ENCODE measurements around the genes SEC22B and FAM72B.

GRCh38 chr1:119604972-119605419 lies 43.1 kb downstream of the ZNF697 start:
- PRO-cap, 2 experiments, result no peak in any of the 2 experiments

DNA sequence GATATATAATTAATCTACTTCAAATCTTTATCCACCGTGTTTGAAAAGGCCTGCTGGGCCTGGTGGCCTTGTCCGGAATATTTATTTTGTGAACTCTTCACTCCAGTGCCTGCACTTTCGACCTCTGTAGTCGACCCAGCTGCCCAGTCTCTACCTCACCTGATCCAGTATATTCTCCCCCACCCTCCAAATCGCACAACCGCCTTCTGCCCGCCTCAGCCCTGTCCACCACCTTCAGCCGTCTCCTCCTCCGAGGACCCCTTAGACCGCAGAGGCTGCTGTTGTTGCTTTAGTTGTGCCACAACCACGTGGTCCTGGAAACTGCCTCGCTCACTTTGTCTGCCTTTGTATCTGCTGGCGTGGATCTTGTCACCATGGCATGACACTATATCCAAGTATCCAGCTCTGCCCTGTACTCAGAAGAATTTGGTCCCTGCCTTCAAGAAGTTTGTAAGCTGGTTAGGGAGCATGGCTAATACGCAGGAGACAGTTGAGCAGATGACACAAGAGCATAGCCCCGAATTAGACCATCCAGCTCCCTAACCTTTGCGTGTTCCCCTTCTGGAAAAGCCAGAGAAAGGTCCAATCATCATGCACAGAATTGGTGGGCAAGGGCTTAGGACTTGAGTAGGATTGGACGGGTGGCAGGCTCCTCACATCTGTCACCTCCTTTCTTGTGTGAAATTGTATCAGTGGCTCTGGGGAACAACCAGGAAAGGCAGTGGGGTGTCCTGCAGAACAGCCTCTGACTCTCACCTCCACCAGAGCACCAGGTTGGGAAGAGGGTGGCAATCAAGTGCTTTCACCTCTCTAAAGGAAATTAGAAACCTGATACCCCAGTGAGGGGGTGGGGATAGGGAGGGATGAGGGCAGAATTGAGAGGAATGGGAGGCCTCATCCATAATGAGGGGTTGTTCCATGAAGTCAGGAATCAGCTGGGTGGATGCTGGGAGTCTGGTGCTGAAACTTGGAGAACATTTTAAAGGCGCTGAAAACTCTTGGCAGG lies 1.6 kb downstream of the PHGDH start:
- PRO-cap, 2 experiments, result peak in 2 of 2 experiments; most common minus-strand start position 83 of the sequence (in 2)

- PRO-cap, 2 experiments, result no peak in any of the 2 experiments
These were observed 3.0 kb downstream of the HMGCS2 start for GRCh38 chr1:119765672-119766087.

GRCh38 chr1:119772772-119773290 lies 4.1 kb upstream of the HMGCS2 start:
- PRO-cap, 2 experiments, result no peak in any of the 2 experiments

GRCh38 chr1:119921560-119922045 lies 25.3 kb upstream of the ADAM30 start:
- PRO-cap, 2 experiments, result no peak in any of the 2 experiments

DNA sequence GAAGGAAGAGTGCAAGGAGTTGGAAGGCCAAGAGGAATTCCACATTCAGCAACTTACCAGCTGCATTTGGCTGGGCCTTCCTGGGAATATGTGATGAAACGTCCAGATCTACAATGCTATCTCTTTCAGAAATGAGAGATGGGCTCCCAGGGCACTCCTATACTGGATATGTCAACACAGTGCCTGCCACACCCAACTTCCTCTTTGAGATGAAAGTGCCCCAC lies 31.0 kb upstream of the NOTCH2 start:
- PRO-cap, 2 experiments, result no peak in any of the 2 experiments

GRCh38 chr1:120175744-120176831 lies at the start of gene SEC22B:
Gene SEC22B (minus strand): TSS chr1:120176520.
- PRO-cap, 2 experiments, result peak in 2 of 2 experiments; most common plus-strand start chr1:120176593 (in 2); most common minus-strand start chr1:120176520 (in 2)

DNA sequence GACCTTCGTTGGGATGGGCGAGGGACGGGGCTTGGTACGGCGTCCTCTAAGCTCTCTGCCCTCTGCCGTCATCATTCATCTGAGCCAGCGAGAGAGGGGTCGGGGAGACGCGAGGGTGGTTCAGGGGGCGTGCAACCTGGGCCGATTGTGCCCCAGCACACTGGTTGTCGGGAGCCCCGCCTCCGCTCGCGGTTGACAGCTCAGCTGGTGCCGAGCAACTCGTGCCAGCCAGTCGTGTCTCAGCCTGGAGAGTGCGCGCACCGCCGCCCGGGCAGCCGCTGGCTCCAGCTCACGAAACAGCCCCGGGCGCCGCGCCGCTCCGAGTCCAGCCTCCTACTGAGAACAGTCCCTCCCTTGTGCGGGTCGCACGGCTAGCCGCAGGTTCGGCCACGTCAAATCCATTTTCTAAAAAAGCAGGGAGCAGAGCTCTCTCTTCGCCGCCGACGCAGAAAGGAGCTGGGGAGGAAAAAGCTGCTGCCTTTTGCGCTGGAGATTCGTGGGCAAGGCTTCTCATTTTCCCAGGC lies 56.5 kb upstream of the SEC22B start:
- PRO-cap, 2 experiments, result no peak in any of the 2 experiments

DNA sequence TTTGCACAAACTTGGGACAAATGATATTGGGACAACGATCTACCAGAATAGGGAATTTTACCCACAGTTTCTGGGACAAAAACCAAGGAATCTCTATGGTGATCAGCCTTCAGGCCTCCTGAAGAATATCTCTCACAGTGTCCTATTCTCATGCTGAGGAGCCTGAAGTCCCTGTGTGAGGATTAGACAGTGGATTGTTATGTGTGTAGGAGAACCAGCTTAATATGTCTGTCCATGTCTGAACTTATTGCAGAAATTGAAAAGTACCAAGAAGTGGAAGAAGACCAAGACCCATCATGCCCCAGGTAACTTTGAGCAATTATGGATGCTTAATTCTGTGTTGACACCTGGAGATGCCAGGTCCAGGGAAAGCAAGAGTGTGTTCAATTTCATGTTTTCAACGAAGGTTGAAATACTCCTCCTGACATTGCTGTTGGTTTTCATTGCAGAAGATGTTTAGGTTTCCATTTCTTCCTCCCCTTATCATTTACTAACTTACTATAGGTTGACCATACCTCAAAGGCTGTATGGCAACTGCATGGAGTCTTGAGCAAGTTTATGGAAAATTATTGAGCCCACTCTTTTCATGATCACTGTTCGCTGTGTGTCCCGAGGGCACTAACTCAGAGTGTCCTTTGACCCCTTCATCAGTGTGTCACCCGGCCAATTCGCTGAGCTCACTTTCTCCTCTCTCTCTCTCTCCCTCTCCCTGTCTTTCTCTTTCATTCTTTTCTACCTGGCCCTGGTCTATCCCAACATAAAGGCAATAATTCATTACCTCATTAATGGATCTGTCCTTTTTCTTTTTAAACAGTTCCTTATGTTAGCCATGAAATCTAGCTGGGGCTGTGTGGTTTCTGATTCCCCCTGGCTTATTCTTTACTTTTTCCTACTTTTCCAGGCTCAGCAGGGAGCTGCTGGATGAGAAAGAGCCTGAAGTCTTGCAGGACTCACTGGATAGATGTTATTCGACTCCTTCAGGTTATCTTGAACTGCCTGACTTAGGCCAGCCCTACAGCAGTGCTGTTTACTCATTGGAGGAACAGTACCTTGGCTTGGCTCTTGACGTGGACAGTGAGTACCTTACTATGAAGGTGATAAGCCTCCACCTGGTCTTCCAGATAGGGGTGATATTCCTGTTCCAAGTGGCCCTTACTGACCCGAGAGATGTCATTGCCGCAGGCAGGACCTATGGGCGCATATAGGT lies 47.5 kb downstream of the NBPF8 start:
- PRO-cap, 2 experiments, result no peak in any of the 2 experiments

- PRO-cap, 2 experiments, result no peak in any of the 2 experiments
These were observed 116.8 kb downstream of the NBPF8 start for GRCh38 chr1:120531647-120532110.

DNA sequence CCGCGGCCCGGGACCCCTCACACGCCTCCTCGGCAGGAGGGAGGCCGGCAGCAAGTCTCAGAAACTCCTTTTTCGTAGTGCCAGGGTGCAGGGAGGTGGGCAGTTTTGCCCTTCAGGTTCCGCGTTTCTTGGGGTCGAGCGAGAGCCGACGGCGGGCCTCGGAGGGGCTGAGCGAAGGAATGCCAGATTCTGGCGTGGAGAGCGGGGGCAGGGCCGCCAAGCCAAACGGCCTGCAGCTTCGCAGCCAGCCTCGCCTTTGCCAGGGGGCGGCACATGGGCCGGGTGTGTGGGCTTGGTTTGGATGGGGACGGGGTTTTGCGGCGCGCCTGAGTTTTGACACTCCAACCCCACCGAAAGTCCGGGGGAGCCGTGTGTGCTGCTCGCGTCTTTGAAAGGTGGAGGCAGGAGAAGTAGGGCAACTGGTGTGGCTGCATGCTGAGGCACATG lies 743 bp downstream of the NOTCH2NLR start:
- PRO-cap, 2 experiments, result no peak in any of the 2 experiments

DNA sequence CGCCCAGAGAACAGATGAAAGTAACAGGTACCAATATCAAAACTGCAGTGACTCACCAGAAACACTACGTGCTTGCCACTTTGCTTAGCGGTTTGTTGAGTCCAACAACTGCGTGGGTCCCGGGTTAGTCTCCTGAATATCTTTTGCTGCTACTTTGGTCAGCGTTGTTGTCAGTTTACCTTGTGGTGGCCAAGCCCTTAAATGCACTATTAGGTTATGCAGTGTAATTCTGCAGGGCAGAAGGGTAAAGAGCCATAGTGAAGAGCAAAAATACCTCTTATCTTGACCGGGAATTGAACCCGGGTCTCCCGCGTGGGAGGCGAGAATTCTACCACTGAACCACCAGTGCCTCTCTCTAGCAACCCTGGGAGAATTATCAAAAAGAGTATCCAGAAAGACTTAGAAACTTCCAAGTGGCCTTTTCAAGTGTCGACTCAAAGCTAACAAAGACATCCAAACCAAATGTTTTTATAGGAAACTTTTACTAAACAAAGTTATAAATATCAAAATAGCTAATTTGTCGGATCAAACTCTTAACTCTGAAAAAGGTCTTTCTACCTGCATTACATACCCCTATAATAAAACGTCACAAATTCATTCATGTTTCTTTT lies 127.1 kb downstream of the PPIAL4A start:
- PRO-cap, 2 experiments, result no peak in any of the 2 experiments

DNA sequence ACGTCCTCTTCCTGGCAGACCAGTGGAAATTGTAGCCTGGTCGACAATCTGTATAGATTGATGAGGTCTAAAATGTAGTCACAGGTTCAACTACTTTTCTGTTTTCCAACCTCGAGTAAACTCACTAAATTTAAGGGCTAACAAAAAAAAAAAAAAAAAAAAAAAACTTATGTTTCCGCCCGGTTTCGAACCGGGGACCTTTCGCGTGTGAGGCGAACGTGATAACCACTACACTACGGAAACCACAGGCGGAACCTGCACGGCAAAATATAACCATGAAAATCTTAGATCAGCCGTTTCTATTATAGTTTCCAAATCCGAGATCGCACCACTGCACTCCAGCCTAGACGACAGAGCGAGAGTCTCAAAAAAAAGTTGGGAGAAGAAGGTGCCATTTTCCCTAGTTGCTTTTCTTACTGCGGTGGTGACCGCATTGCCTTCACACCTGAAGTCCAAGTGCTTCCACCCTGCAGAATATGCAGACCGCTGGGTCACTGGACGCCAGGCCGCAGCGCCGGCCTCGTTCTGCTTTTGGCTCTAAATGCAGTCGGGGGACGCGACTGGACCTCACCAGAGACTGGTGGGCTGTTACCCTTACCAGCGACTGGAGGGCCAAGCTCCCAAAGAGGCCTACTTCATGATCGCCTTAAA lies 131.1 kb downstream of the PPIAL4A start:
- PRO-cap, 2 experiments, result no peak in any of the 2 experiments

GRCh38 chr1:121183708-121184458 lies at the start of gene FAM72B:
Gene FAM72B (minus strand): TSS chr1:121184340.
- PRO-cap, 2 experiments, result no peak in any of the 2 experiments

- PRO-cap, 2 experiments, result peak in 2 of 2 experiments; most common minus-strand start chr1:121522153 (in 2)
These were observed 337.1 kb downstream of the SRGAP2C start for GRCh38 chr1:121521967-121522246.

DNA sequence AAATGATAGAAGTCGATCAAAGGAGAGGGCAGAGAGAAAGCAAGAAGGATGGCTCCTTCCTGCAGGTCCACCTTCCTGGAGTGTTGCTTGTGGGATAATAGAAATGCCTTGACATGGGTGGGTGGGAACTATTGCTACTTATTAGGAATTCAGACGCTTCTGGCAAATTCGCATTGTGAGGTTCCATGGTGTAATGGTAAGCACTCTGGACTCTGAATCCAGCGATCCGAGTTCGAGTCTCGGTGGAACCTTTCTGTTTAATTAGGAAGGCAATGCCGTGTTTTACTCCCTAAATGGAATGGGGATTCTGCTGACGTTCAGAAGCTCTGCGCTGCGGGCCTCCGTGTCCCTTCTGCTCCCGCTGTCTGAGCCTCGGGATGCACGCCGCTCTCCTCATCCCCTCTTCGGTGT lies 214.5 kb downstream of the H3-7 start:
- PRO-cap, 2 experiments, result no peak in any of the 2 experiments

DNA sequence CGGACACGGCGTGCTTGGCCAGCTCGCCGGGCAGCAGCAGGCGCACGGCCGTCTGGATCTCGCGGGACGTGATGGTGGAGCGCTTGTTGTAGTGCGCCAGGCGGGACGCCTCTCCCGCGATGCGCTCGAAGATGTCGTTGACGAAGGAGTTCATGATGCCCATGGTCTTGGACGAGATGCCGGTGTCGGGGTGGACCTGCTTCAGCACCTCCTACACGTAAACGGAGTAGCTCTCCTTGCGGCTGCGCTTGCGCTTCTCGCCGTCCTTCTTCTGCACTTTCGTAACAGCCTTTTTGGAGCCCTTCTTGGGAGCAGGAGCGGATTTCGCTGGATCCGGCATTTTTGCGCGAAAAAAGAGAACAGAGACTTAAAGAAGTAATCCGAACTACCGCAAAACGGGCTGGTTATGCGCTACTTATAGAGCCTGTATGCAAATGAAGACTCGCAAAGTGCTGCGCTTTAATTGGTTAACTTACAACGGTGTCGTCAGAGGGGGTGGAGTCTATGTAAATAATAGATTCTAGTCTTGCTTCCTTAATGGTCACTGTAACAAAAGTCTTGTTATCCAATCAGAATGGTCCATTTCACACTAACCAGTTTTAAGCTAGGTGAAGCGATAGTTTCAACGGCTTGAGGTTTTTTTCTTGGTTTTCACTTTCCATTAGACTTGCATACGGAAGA lies 1.4 kb downstream of the H3-7 start:
- PRO-cap, 2 experiments, result no peak in any of the 2 experiments

GRCh38 chr1:143972410-143972780 lies 609 bp upstream of the FAM72C start:
- PRO-cap, 2 experiments, result no peak in any of the 2 experiments

DNA sequence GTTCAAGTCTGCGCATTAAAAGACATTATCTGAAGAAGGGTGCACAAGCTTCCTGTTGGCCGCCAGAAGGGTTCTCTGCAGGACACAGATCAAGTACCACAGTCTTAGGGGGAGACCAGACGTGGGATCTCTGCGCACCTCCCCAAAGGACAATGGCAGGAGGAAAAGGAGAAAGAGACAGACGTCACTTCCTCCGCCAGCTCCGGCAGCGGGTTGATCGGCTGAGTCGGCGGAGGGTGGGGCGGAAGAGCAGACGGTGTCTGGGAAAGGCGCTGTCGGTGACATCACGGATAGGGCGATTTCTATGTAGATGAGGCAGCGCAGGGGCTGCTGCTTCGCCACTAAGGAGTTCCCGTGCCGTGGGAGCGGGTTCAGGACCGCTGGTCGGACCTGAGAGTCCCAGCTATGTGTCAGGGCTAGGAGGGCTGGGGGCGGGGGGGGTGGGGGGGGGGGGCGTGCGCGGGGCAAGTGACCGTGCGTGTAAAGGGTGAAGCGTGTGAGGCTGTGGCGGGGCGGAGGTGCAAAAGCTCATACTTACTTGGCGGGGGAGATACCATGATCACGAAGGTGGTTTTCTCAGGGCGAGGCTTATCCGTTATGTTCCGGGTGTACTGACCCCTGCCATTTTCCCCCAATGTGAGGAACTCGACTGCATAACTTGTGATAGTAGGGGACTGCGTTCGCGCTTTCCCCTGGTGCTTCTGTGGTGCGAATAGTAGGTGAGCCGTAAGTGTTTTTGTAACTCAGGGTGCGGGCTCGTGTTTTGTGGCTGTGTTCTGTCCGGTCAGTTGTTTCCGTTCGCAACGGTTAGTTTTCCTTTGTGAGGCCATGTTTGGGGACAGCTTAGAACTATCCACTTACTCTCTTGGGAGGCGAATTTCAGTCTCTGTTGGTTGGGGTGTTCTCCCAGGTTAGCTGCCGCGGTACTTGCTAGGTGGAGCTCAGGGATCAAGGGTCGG lies 38.9 kb upstream of the PPIAL4E start:
- PRO-cap, 2 experiments, result peak in 2 of 2 experiments; most common plus-strand start position 531 of the sequence (in 2); most common minus-strand start position 154 of the sequence (in 2)

GRCh38 chr1:145096328-145096703 lies 542 bp downstream of the FAM72D start:
- PRO-cap, 2 experiments, result no peak in any of the 2 experiments